AG09319 (cell line): ENCODE measurements around a stretch of chr5.

DNA sequence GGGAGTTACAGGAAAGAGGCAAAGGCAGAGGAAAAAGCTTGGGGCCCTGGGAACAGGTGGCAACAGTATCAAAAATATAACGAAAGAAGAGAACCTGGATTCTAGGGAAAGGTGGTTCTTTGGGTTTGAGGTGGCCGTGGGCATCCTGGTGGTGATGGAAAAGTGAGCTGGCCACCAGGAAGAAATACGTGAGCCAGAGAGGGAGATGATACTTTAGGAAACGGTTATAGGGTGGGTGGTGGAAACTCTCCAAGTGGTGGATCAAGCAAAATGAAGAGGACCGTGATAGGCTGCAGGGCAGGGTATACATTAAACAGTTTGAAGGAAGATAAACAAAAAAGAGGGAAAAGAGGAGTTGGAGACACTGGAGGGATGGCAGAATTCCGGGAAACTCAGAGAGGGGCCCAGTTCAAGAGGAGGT lies 2.7 kb upstream of the ZSWIM6 start:
- RRBS, result 50% methylated on average over 1 of the region's 6 CpGs

GRCh38 chr5:61341083-61341385 lies 9.0 kb downstream of the ZSWIM6 start:
- RRBS, result no CpG with 5 or more reads among the region's 4 CpGs

DNA sequence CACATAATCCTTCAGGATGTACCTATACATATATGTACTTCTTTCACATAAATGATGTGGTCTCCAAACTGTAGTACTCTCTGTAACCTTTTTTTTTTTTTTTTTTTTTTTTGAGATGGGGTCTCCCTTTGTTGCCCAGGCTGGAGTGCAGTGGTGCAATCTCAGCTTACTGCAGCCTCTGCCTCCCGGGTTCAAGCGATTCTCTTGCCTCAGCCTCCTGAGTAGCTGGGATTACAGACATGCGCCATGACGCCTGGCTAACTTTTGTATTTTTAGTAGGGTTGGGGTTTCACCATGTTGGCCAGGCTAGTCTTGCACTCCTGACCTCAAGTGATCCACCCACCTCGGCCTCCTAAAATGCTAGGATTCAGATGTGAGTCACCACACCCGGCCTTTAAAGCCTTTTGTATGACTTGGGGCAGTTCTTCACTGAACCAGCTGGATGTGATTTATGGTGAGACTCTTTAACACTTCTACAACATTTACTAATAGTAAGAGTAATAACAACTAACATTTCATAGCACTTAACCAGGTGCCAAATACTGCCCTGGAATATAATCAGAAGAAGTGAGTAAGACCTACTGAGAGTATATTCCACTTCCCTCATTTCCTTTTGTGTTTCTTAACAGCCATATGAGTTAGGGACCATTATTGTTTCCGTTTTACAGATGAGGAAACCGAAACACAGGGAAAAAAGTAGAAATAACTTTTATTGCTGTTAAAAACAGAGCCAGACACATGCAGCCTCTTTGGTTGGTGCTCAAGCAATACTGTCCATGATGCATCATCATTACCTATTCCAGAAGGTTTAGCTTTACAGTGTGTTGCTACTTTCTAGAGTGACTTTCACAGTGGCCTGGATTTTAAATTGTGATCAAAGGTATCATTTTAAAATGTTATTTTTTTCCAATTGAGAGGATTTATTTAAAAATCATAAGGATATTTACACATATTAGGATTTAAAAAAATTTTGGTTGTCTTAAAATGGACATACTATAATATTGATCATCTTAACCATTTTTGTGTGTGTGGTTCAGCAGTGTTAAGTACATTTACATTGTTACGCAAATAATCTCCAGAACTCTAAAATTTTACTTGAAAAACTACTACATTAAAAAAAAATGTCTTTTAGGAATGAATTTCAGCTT lies 10.1 kb downstream of the ZSWIM6 start:
- RRBS, result no CpG with 5 or more reads among the region's 9 CpGs

GRCh38 chr5:61446935-61448158 lies 115.3 kb downstream of the ZSWIM6 start:
- RRBS, result no CpG with 5 or more reads among the region's 4 CpGs

- RRBS, result no CpG with 5 or more reads among the region's 5 CpGs
These were observed 243.0 kb downstream of the ZSWIM6 start for GRCh38 chr5:61574921-61575580.

- RRBS, result no CpG with 5 or more reads among the region's 2 CpGs
These were observed 267.8 kb downstream of the ZSWIM6 start for GRCh38 chr5:61599771-61600398.

GRCh38 chr5:61631176-61631940 lies 299.3 kb downstream of the ZSWIM6 start:
- RRBS, result no CpG with 5 or more reads among the region's 12 CpGs

- RRBS, result no CpG with 5 or more reads among the region's 7 CpGs
These were observed 334.3 kb downstream of the ZSWIM6 start for GRCh38 chr5:61666229-61666799.

DNA sequence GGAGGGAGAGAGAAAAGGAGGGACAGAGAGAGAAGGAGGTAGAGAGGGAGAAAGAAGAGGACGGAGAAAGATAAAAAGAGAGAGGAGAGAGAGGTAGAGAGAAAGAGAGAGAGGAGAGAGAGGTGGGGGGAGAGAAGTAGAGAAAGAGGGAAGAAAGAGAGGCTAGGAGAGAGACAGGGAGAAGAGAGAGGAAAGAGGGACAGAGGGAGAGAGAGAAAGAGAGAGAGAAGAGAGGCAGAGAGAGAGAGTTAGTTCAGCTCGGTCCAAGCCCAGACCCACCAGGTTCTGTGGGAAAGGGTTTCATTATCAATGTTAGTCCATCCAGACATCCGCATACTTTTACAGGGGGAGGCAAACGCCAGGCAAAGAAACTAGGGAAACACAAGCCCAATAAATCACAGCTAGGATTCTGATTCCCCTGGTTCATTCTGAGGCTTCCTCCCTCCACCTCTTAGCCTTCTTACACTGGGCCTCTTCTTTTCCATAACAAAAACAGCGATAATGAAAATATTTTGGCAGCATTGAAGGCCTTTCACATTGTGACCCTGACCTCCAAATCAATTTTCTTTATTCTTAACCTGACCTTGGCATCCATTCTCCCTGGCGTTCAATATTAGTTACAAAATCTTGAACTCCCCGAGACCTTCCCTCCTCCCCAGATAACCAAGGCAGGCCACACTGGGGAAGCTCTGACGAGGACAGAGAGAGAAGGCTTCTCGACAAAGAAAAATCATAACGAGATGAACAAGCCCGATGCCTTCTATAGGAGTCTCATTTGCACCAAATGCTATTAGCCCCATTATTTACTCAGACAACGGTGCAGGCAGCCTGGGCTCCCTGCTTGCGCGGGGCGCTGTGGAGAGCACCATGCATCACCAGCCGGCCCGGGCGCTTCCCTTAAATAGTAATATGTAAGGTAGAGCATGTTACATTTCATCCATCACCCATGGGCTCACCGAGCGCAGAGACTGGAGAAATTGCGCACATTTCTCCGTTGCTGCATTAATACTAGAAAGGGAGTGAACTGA lies 399.8 kb downstream of the ZSWIM6 start:
- RRBS, result no CpG with 5 or more reads among the region's 22 CpGs

DNA sequence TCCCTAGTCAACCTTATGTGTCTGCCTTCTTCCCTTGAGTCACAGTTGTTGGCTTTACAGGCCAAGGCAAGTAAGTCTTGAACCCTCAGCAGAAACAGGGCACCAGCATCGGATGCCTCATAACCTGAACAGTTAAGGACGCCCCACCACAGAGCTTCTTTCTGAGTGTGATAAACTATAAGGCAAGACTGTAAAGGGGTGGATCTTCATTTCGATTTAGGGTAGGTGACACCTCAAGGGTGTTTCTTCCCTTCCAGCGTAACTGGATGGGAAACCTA lies 622 bp upstream of the KIF2A start:
- RRBS, result no CpG with 5 or more reads among the region's 4 CpGs

DNA sequence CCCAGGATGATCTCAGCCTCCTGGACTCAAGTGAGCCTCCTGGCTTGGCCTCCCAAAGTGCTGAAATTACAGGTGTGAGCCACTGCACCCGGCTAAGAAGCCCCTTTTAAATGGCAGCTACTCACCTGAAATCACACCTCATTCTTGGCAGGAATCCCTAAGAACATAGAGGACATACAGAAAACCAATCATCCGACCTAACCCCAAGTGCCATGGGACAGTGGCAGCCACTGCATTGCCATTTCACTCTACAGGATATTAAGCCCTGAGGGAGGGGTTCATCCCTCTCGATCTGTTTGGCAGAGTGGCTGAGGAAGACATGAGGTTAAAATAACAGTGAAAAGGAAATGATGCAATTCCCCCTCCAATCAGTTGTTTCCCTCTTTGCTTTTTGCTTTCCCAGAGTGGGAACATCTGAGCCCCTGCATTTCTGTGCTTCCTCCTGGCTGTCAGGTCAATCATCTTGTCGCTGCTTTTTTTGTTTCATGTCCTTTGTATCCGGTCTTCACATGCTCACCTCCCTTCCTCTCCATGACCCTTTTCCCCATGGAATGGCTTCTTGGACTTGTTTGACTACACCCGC lies 74.8 kb downstream of the LRRC70 start:
- RRBS, result no CpG with 5 or more reads among the region's 6 CpGs

DNA sequence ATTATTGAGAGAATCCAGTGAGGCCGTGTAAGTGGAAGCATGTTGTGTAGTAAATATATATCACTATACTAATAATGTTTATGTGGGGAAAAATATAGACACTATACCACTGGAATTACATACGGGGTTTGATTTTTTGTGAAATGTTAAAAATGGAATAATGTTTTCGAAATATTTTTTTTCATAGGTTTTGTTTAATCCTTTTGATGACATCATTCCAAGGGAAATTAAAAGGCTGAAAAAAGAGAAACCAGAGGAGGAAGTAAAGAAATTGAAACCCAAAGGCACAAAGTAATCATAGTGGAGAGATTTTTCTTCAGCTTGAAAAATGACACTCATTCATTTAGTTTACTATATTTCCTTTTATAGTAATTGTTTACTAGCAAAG lies 17.6 kb downstream of the CWC27 start:
- RRBS, result no CpG with 5 or more reads among the region's 3 CpGs

DNA sequence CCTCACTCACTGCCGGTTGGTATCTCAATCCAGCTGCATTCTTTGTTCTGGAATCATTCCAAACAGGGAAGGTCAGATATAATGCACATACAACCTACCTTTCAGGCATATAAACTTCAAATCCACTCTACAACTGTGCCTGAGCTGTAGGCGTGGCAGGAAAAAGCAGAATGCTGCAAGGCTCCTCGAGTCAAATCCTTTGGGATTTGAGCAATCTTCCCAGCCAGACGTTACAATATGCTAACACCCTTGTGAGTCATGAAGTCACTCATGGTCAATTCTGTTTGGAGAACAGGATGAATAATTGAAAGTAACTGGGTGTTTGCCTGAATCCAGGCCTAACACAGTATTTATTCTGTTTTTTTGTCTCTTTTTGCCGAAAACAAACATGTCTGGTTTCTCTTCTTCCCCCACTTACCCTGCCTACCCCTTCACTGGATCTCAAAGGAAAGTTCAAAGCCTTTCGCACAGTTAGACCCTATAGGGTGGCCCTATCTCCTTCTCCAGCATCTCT lies 294.0 kb downstream of the CWC27 start:
- RRBS, result no CpG with 5 or more reads among the region's 6 CpGs

DNA sequence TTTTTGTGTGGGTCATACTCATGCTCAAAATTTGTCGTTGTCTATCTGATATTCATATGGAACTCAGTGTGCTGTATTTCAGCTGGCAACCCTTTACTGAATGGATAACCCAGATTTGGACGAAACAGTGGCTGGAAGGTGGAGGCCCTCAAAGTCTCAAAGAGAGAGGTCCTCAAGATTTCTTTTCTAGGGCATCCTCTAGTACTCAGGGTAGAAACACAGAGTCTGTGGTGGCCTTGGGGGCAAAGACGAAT lies 333.6 kb downstream of the CWC27 start:
- RRBS, result no CpG with 5 or more reads among the region's 3 CpGs

DNA sequence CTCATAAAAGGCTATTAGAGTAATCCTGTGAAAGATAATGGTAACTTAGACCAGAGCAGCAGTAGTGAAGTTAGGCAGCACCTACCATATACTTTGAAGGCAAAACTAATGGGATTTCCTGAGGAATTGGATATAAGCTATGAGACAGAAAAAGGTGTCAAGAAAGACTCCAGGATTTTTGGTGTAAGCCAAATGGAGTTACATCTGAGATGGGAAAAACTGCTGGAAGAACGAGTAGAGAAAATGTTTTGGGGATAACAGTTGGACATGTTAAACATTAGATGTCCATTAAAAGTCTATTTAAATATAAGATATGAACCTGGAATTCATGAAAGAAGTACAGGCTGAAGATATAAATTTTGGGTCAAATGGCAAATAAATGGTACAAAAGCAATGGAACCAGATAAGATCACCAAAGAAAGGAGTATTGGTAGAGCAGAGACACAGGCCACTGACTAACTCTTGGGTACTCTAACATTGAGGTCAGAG lies 223.1 kb downstream of the ADAMTS6 start:
- RRBS, result no CpG with 5 or more reads among the region's 1 CpG

GRCh38 chr5:65719324-65720270 lies 2.3 kb downstream of the SGTB start:
- RRBS, result no CpG with 5 or more reads among the region's 11 CpGs

DNA sequence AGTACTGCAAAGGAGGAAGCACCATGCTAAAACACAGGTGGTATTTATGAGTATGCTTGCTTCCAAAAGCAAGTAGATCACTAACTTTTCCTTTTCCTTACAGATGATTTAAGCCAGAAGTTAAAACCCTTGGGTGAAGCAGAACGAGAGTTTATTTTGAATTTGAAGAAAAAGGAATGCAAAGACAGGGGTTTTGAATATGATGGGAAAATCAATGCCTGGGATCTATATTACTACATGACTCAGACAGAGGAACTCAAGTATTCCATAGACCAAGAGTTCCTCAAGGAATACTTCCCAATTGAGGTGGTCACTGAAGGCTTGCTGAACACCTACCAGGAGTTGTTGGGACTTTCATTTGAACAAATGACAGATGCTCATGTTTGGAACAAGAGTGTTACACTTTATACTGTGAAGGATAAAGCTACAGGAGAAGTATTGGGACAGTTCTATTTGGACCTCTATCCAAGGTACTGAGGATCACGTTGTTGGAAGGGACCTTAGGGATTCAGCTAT lies 66.1 kb downstream of the NLN start:
- RRBS, result no CpG with 5 or more reads among the region's 2 CpGs

DNA sequence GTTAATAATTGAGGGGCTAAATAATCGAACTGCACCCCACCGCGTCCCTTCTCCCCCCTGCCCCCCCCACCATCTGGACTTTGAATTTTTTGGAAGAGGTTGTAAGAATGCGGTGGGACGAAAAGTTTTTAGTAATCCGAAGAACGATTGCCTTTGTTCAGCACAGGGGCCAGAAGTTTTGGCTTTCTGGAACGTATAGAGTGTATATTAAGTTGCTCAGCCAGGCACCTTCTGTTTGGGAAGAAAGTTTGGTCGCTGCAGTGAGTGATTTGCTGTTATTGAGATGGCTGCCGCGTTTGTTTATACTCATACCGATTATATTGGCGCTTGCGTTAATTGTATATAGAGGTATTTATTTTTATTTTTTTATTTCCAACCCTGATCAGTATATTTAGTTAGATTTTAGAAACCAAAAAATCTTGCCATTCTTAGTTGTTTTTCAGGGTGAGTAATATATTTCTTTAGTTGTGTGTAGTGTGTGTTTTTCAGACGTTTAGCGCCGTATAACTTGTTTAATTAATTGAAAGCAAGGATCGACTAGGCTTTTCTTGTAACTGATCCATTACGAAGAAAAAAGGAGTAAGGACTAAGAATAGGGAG lies 663 bp downstream of the ERBIN start:
- RRBS, result no CpG with 5 or more reads among the region's 19 CpGs

DNA sequence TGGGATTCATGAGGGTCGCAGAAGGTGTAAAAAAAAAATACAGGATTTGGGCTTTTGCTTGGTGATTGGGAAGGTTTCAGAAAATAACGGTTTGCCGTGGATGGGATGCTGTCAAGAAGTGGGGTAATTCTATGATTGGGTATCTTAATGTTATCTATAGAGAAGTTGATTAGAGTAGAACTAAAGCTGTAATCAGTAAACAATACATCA lies 76.9 kb downstream of the ERBIN start:
- RRBS, result no CpG with 5 or more reads among the region's 3 CpGs

DNA sequence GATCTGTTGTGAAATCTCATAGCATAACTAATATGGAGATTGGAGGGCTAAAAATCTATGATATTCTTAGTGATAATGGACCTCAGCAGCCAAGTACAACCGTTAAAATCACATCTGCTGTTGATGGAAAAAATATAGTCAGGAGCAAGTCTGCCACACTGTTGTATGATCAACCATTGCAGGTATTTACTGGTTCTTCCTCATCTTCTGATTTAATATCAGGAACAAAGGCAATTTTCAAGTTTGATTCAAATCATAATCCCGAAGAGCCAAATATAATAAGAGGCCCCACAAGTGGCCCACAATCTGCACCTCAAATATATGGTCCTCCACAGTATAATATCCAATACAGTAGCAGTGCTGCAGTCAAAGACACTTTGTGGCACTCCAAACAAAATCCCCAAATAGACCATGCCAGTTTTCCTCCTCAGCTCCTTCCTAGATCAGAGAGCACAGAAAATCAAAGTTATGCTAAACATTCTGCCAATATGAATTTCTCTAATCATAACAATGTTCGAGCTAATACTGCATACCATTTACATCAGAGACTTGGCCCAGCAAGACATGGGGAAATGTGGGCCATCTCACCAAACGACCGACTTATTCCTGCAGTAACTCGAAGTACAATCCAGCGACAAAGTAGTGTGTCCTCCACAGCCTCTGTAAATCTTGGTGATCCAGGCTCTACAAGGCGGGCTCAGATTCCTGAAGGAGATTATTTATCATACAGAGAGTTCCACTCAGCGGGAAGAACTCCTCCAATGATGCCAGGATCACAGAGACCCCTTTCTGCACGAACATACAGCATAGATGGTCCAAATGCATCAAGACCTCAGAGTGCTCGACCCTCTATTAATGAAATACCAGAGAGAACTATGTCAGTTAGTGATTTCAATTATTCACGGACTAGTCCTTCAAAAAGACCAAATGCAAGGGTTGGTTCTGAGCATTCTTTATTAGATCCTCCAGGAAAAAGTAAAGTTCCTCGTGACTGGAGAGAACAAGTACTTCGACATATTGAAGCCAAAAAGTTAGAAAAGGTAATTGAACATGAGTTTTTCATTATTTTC lies 89.9 kb upstream of the SREK1 start:
- RRBS, result no CpG with 5 or more reads among the region's 14 CpGs